ENCODE results near the gene LIX1.

DNA sequence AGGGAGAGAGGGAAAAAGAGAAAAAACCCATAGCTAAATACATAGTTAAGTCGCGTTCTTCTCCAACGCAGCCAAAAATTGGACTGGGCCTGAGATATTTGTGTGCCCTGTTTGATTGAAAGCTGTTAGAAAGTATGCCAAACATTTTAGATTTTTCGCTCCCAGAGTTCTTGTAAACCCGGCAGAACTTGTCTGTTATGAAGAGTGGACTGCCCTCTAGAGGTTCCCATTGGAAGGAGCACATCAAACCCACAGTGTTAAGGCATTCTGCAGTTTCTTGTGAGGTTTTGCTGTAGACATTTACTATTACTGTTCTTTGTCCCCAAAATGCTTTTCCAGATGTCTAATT, 96.7 kb downstream of the PCSK1 start:
- PRO-cap, result no peak

- PRO-cap, result no peak
These were observed 104.3 kb upstream of the PCSK1 start for GRCh38 chr5:96537161-96537847.

- PRO-cap, result no peak
These were observed 47.9 kb upstream of the CAST start for GRCh38 chr5:96614178-96614868.

DNA sequence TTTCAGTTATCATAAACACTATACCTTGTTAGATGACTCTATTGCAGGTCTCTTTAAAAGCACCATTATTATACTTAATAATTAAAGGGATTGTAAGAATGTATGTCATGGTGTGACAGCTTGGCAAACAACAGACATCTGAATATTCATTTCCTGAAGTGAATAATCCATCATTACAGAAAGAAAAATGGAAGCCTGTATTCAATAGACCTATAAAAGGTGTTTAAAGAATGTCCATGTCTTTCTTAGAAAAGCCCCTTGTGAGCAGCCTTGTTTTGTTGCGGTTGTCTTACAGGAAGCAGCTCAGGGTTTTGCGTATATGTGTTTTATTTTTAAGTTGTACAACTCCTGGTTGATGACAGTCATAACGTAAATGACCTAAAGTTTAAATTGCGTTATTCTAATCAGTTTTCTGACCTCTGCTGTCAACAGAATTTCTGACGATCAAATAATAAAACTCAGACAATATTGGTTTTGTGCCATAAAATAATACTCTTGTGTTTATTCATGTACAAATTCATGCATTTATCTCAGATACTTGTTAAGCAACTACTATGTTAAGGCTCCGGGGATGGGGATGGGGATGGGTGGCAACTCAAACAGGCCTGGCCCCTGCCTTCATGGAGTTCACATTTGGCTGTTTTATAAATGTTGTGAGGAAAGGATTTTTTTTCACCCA, 53.9 kb downstream of the CAST start:
- PRO-cap, result no peak

- PRO-cap, result no peak
These were observed at the start of gene LIX1 for GRCh38 chr5:97142261-97143044. Gene LIX1, minus strand, starts transcription at chr5:97142611.

DNA sequence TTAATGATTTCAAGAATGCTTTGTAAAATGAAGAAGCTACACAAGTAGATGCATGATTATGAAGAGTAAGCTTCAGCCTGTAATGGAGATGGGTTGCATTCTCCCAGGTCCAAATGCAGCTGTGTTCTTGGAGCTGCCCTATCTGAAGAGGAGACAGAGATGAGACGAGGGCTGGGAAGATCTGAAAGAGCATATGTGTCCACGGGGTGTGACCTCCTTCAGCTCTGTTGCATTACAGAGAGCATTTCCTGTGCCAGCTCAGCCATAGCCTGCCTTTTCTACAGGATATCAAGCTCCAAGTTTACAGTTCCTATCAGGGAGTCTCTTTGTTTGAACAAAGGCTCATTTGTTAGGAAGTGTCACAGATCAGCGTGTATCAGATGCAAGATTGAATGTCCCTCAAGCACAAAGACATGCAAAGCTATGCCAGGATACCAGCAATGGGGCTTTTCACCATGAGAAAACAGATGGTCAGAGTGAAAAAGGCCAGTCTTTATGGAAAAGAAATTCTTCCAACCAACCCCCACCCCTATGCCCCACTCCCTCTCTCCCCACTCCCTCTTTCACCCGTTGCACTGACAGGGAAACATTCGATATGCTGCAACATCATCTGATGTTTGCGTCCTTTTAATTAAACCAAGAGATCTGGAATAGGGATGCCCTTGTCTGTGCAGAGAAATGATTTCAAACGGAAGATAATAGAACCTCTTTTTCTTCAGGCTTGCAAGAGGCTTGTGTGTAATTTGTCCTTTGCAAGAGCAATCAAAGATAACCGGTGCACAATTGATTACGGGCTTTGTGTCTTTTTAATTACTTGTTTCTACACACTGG, 263.2 kb upstream of the RGMB start:
- PRO-cap, result no peak

DNA sequence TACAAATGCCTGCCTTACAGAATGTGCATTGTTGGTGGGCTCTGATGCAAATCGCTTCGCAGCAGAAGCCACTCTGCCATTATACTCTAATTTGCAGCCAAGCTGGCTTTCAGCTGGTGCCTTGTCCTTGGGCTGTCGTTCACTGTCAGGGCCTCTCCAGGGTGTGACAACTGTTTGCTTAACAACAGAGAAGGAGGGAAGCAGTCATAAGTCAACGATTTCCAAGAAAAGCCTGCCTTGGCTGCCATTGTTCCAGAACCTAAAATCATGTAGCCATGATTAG, 260.1 kb upstream of the RGMB start:
- PRO-cap, result no peak

DNA sequence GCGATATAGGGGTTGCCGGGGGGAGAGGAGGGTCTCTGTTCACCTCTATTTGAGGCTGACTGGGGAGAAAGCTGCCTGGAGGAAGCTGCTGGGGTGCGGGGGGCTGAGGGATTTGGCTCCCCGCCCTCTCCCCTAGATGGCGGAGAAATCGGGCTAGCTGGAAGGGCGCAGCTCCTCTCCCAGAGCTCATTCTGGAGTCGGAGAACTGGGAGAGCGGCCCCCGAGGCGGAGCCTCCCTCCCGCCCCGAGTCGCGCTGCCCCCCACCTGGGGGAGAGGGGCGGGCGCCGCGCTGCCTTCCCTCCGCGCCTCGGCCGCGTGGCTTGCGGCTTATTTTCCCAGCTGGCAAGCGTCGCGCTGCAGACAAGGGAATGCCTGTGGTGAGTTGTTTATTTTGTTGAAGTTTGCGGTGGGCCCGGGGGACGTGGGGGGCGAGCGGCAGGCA, 4.2 kb upstream of the RGMB start:
- PRO-cap, result bidirectional peak, plus-strand start at position 52 of the sequence, minus-strand start outside the sequence; bidirectional peak, plus-strand start at position 189 of the sequence, minus-strand start at position 193 of the sequence

DNA sequence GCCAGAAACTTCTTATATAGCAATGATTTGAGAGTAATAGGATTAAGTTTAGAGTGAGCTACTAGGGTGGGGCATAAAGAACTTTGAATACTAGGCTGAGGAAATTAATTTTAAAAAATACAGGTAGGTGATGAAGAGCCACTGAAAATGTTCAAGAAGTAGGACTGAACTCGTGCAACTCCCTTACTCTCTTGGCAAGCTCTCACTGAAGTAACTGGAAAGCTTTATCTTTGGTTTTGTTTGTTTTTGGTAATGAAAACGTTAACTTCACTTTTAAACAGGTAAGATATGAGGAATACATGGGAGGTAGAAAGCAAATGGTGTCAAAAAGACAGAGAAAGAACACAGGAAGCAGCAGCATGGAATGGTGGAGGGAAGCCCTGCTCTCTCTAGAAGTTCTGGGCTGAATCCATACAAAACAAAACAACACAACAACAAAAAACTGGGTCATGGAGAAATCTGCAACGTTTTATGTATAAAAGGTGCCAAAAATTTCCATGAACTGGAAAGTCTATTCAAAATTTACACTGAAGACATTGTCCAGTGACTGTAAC, 91.1 kb upstream of the CHD1 start:
- PRO-cap, result no peak

DNA sequence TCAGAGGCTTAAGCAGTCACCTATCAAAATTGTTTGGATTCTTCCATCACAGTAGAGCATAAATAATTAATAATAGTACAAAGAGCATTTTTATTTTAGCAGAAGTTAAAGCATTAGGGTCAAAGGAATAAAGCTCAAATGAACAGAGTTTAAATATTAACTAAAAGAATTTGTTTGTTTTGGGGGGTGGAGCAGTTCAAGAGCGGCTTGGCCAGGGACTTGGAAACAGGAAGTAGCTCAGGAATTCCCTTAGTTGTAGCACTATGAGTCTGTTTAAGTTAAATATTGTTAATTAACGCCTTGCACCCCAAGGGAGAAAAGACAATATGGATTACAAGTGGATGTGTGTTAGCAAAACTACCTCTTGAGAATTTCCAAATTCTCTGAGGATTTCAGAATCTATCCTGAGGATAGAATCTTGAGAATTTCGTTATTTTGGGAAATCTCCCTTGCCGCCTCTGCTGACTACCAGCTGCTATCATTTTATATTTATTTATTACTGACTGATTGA, 96.5 kb upstream of the CHD1 start:
- PRO-cap, result no peak

- PRO-cap, result no peak
These were observed 242.1 kb upstream of the ST8SIA4 start for GRCh38 chr5:101145214-101145484.

GRCh38 chr5:102754521-102754611, 739 bp upstream of the PAM start:
- PRO-cap, result no peak

GRCh38 chr5:102922024-102922494, 167.0 kb downstream of the PAM start:
- PRO-cap, result no peak

DNA sequence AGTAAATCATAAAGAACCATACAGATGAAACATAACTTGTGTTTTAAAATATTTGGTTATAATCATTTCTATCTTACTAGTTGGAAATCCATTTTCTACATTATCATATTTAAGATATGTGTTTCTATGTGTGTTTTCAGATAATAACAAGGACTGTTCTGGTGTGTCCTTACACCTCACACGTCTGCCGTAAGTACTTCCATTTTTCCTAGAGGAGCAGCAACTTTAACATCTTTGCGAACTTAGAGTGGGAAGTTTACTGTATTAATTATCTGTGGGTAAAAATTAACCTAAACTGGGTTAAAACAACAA, 173.3 kb downstream of the GIN1 start:
- PRO-cap, result no peak

DNA sequence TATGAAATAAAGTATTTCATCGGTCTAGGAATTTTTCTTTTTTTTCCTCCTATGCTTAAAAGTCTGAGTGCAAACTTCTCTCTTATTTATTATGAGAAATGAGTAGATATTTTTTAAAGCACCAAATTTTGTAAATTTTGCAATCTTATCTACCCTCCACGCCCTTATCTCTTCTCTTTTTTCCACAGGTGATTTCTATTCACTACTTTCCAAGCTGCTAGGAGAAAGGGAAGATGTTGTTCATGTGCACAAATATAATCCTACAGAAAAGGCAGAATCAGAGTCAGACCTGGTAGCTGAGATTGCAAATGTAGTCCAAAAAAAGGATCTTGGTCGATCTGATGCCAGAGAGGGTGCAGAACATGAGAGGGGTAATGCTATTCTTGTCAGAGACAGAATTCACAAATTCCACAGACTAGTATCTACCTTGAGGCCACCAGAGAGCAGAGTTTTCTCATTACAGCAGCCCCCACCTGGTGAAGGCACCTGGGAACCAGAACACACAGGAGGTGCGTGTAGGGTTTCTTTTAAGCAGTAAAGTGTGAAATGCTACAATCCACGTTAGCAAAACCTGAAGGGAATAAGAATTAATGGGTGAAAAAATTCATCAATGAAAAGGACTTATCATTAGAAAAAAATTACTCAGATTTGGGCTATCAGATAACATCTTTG, 145.9 kb downstream of the GIN1 start:
- PRO-cap, result no peak

DNA sequence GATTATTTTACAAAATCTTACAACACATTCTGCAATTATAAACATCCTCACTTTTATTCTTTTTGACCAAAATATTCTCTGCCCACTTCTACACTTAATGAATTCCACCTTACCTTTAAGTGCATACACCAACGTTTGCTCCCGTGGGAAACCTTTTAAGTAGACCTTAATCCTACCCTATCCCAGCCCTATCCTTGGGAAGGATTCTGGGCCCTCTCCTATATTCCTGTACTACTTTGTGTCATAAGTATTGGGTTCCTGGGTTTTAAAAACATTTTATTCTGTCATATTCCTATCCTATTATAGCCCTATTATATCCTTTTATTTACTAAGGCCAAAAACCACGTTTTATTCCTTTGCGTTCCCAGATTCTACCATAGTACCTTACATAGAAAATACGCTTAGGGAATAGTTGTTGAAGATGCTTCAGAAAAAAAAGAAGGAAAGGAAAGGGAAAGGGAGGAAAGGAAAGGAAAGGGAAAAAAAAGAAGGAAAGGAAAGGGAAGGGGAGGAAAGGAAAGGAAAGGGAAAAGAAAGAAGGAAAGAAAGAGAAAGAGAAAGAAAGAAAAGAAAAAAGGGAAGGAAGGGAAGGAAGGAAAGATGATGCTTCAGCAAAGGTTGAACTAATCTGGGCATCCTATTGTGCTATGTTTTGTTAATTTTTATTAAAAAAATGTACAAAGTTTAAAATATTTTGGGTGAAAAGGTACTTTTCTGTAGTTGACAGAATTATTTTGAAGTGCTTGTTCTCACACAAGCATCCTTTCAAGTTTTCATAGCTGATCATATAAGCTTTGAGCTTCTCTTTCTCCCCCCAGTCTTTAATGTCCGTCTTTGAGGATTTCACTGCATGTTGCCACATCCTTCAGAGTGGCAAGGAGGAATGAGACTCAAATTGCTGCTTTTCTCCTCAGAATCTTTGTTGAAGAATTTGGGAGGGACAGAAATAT, 131.5 kb downstream of the GIN1 start:
- PRO-cap, result no peak

DNA sequence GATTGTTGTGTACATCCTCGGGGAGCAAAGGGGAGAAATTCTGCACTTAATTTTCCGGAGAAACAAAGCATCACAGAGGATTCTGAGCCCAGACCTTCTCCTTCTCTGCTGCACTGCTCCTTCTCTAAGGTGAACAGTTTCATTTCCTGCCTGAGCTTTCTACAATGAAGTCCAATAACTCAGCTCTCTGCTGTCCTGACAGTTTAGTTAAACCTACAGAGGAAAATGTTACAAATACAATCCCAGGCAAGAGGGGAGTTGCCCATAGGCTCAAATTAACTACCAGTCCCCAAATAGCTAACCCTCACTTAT, 206.3 kb downstream of the EFNA5 start:
- PRO-cap, result no peak

DNA sequence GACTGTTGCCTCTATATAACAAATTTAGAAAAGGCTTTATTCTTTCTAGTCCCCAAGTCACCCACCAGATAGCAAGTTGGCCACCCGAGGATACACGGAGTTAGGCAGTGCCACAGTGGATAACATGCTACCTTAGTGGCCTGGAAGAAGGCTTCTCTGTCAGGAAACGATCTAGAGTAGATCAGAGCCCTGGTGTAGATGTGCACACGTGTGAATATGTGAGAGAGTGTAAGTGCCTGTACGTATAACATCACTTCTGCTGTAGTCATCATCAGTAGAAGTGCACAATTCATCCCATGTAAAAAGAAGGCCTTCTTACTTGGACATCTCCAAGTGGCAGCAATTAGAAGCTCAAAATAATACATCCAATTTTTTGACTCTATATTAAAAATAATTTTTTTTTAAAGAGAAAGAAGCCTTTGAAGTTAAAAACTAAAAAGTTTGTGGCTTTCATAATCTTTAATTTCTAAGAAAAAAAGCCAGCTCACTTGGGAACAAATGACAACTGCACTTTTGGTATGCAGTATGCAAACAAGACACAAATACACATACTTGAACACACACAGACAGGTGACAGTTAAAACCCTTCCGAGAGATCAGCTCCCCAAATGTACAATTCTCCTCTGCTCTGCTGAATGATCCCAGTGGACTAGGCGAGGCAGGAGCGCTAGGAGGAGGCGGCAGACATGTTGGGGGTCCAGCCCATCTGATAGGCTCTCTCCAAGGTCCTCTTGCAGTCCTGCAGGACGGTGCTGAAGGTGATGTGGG, 190.5 kb upstream of the EFNA5 start:
- PRO-cap, result no peak

GRCh38 chr5:108013483-108014048, 342.8 kb upstream of the EFNA5 start:
- PRO-cap, result no peak

DNA sequence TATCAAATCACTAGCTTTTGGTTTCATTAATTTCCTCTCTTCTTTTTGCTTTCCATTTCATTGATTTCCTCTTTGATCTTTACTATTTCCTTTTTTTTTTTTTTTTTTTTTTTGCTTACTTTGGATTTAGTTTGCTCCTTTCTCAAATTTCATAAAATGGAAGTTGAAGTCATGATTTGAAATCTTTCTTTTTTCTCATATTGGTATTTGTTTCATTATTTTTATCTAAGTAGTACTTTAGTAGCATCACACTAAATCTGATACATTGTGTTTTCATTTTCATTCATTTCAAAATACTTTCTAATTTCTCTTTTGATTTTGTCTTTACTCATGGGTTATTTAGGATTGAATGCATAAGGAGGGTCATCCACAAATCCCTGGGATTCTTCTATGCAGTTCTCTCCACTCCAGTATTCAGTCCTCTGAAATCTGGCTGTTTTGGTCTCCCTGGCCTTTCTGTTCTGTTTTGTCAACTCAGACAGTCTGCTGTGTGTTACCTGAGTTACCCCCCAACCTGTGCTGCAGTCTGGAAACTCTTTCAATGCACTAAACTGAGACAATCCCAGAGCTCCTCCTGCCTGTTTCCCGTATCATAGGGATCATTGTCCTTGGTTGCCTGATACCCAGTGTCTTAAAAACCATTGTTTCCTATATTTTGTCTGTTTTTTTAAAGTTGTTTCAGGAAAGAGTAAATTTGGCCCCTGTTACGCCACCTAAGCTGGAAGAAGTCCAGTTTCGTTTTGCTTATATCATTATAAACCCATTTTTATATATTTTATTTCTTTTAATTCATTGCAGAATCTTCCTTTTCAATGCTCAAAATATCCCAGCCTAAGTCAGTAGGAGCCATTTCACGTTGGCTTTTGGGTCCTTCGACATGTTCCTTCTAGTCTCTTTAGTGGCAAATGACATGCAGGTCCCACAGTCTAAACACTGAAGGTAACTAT, 161.8 kb downstream of the FBXL17 start:
- PRO-cap, result no peak